ENCODE results near the genes TDRD3, PCDH9 and KLF5.

GRCh38 chr13:57632775-57633095 is 1.2 kb downstream of the PCDH17 start:
- PRO-cap, 2 experiments = no peak in any of the 2 experiments

DNA sequence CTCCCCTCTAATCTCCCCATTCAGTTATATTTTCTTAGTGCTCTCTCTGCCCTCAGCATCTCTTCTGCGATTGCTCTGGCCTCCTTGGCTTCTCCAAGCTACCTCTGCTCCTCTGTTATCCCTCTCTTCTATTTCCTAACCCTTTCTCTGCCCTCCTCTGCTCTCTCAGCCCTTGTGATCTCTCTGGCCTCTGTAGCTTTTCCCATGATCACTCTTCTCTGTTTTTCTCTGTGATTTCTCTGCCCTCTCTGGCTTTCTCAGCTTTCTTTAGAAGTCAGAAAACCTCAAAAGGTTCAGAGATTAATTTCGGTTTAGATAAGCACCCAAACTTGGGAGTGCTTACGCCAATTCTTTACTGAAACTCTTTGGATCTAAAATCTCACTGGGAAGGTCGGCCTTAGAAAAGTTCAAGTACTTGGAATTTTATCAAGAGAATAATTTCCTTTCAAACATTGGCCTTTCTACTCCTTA is 795.0 kb downstream of the DIAPH3 start:
- PRO-cap, 2 experiments = no peak in any of the 2 experiments

DNA sequence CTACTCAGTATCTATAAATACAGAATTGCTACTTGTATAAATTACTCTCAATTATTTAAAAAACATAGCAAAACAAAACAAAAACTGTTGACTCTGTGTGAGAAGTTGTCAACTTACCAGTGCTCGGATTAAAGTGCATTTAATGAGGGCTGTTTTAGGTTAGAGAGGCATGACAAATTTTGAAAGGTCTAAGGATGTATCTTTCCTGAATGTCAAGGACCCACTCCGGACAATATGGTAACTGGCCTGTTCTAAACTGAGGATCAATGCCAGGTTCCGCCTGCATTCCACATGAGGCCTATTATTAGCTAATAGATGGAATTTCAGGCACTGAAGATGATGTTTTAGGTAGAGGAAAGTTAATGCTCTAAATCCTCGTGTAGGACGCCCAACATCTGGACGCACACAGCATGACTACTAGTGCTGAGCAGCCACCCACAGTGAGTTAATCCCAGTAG is 150.8 kb downstream of the DIAPH3 start:
- PRO-cap, 2 experiments = no peak in any of the 2 experiments

DNA sequence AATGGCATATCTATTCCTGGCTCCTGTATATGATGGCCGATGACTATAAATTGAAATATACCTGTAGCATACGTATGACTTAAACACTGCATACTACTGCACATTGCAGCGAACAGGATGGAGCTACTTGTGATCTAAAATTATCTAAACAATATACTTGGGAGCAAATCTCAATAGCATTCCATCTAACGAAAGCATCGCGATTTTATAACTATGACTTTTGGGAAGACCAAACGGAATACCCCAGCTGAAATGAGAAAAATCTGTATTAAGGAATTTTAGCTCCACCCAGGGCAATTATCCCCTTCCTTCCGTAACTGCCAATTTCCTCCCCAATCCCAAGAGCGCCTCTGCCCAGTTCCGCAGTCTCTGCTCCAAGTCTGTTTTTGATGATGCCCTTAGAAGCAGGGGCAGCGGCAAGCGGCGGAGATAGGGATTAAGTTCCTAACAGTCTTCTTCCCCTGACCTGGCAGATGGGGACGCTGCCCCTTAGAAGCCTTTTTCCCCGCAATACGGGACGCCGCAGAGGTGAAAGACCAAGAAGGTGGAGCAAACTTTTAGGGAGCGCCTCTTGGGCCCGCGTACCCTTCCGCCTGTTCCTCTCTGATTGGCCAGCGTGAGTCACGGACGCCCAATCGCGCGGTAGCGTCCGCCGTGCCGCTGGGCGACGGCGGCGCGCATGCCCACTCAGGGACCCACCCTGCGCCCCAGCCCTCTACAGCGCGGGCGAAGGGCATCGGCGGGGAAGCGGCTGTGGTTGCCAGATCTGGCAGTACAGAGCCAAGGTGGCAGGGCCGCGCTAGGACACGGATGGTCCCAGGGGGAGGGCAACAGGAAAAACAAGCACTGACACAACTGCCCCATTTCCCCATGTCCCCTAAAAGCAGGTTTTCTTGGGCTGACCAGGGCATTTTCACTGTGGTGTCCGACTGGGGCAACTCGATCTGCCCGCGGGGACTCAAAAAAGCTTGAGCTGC is 968 bp upstream of the TDRD3 start:
- PRO-cap, 2 experiments = peak in 2 of 2 experiments; most common plus-strand start position 335 of the sequence (in 2); most common minus-strand start position 319 of the sequence (in 1)

GRCh38 chr13:60396741-60397674 is at the start of gene TDRD3:
Gene TDRD3 (plus strand): TSS chr13:60397220.
- PRO-cap, 2 experiments = peak in 2 of 2 experiments; most common plus-strand start chr13:60396970 (in 1); most common minus-strand start chr13:60396914 (in 2)

- PRO-cap, 2 experiments = no peak in any of the 2 experiments
Observed at GRCh38 chr13:61665557-61665792, 249.8 kb upstream of the PCDH20 start.

- PRO-cap, 2 experiments = peak in 1 of 2 experiments; most common plus-strand start chr13:64078325 (in 1); most common minus-strand start chr13:64078187 (in 1)
Observed at GRCh38 chr13:64077933-64078429, 245.1 kb upstream of the ENSG00000285566 start.

GRCh38 chr13:64827548-64827747 is 994.6 kb upstream of the ENSG00000285566 start:
- PRO-cap, 2 experiments = no peak in any of the 2 experiments

GRCh38 chr13:65813842-65814041 is 1416.4 kb downstream of the PCDH9 start:
- PRO-cap, 2 experiments = no peak in any of the 2 experiments

GRCh38 chr13:66831285-66831625 is 398.9 kb downstream of the PCDH9 start:
- PRO-cap, 2 experiments = no peak in any of the 2 experiments

DNA sequence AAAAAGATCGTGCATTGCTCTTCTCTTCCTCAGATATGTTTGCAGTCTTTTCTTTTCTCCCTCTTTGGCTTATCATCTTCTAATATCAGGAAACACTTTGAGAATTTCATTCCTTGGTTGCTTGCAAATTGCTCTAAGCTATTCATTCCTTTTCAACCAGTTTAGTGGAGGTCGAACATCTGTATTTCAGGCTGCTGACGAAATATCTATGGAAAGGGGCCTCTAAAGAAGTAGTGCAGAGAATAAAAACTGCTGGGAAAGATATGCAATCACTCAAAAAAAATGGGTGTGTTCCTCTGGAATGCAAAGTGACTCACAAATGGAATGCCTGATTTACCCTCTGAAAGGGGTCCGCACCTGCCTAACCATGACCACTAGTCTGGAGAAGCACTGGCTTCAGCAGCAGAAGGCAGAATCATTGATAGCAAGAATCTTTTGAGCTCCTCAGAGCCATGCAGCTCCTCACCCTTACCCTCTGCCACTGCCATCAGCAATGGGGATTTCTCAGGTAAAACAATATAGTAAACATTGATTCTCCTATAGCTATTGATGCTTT is 129.4 kb downstream of the PCDH9 start:
- PRO-cap, 2 experiments = no peak in any of the 2 experiments

GRCh38 chr13:67229919-67230778 is at the start of gene PCDH9:
Gene PCDH9 (minus strand): TSS chr13:67230336.
- PRO-cap, 2 experiments = peak in 2 of 2 experiments; most common plus-strand start chr13:67230592 (in 1); most common minus-strand start chr13:67230331 (in 2)

- PRO-cap, 2 experiments = no peak in any of the 2 experiments
Observed at GRCh38 chr13:70381011-70381292, 272.7 kb upstream of the KLHL1 start.

GRCh38 chr13:71242141-71242609 is 624.8 kb downstream of the DACH1 start:
- PRO-cap, 2 experiments = no peak in any of the 2 experiments

DNA sequence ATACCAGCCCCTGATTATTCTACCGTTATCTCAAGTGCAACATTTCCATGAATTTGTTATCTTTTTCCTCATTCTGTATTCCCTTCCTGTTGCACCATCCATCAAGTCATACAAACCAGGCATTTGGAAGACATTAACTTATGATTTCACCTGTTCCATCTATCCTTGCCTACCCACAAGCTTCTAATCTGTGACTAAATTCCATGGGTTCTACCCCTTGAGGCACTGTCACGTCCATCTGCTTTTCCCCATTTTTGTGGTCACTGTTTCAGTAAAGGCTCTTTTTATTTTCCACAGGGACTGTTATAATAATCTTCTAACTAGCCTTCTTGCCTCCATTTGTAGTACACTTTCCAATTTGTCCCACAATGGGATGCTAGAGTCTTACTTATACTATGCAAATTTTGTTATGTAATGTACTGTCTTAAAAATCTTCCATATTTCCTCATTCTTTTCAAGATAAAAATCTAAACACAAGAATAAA is 101.9 kb downstream of the DACH1 start:
- PRO-cap, 2 experiments = no peak in any of the 2 experiments

GRCh38 chr13:72773547-72773989 is 8.1 kb downstream of the DIS3 start:
- PRO-cap, 2 experiments = no peak in any of the 2 experiments

DNA sequence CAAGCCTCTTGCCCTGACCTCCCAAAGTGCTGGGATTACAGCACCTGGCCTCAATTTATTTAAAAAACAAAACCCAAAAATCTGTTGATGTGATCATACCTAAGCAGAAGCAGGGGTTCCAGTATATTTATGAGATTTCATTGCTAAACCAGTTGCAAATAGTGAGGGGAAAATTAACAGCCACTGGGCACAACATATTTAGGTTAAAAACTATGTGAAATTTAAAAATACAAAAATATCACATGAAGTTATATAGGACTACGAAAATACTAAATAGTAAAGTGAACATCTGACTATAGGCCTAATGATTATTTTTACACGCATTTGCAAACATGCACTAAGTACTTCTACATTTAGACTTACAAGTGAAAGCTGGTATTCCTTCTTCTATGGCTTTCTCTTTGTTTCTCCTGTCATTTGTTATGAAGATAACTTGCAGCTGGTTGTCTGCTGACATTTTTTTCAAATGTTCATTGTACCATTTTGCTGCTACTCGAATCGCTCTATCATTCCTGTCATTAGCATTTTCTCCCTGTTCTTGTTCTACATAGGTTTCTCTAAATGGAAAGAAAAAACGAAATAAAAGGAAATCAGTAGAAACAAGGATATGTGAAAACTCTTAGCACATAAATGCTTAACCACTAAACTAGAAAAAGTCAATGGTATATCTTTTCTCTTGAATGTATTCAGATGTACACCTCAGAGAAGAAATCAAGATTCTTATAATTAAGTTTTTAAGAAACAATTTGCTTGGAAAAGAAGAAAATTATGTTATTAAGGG is 3.7 kb downstream of the DIS3 start:
- PRO-cap, 2 experiments = no peak in any of the 2 experiments

DNA sequence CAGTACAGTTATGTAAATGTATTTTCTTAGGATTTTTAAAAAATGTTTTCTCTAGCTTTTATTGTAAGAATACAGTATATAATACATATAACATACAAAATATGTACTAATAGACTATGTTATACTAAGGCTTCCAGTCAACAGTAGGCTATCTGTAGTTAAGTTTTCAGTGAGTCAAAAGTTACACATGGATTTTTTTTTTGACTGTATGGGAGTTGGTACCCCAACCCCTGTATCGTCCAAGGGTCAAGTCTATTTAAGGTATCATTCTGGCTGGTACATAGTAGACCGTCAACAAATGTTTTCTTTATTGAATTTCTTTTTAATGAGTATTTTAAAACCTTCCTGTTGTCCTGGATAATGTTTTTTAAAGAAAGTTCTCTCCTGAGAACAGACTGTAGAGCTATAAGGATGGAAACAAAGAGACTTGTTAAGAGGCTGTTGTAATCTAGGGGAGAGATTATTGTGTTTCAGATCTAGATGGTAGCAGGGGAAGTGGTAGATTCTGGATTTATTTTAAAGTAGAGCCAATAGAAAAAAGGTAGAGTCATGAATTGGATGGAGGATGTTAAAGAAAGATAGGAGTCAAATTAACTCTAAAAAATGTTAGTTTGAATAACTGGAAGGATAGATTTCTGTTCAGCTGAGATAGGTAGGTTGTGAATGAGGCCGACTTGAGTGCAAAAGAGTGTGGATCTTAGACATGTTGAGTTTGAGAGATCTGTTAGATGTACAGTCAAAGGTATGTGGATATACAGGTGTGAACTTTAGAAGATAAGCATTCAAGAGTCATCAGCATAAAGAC is 20.2 kb downstream of the PIBF1 start:
- PRO-cap, 2 experiments = no peak in any of the 2 experiments

- PRO-cap, 2 experiments = peak in 2 of 2 experiments; most common plus-strand start chr13:73059005 (in 2); most common minus-strand start chr13:73058579 (in 1)
Observed at GRCh38 chr13:73058400-73059464, at the start of gene KLF5. Gene KLF5 (plus strand): TSS chr13:73059005.

DNA sequence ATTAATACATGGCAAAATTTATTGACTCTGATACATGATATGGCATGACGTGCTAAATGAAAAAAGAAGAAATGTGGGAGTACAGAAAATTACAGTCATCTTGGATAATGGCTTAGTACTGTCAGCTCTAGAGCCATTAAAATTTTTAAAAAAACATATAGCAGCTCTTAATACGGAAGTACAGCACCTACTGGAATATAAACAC is 4.5 kb downstream of the KLF5 start:
- PRO-cap, 2 experiments = no peak in any of the 2 experiments